HEK293 (cell line): Measurements from ENCODE around the gene CCNH.

DNA sequence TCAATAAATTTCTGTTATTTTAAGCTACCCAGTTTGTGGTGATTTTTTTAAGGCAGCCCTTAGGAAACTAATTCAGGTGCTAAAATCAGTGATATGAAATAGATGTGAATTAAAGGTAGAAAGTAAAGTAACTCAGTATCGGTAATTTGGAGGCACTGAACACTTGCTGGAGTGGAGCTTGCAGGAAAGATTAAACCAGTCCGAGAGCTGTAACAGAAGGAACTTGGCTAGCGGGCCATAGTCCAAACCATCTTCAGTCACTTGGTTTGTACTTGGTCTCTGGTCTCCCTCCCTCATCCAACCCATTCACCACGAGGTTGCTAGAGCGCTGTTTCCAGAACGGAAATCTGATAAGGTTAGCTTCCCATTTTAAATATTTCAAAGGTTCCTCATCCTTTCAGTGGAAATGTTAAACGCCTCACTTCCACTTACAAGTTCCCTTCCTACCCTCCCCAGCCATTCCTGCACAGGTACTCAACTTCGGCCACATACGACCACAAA, 925 bp downstream of the CCNH start:
- PRO-cap: bidirectional peak, plus-strand start at position 305 of the sequence, minus-strand start at position 281 of the sequence
- RRBS, 2 experiments: no CpG with 5 or more reads among the region's 9 CpGs

DNA sequence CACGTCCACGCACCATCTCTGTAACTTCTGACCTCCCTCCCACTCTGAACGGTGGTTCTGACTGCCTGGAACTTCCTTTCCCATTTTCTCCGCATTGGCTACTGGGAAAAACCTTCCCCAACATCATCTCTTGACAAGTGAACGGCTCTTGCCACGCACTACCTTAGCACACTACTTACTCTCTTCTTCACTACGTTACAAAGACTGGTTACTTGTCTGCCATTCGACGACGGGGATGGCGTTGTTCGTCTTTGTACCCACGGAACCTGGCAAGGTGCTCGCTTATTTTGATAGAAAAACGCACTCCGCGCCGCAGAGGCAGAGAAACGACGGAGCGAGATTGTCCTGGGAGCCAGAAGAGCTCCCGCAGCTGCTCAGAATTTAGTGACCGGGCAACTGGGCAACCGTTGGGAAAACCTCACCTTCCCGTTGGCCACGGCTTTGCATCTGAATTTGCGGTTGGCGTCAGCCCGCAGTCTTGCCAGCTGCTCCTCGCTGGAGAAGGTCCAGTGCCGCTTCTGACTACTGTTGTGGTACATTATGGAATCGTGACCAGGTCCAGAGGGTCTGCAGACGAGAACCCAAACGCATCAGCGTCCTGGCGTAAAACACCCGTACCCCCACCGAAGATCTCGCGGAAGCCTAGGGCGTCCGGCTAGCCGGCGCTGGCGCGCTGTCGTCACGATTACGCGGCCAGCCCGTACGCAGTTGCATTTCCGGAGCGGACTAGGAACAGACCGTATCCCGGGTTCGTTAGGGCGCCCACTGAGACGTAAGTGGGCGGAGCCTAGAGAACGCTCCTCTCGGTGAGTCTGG, at the start of gene CCNH:
CCNH (minus strand) TSS at position 675 of the 816 bp plus-strand sequence.
- PRO-cap: bidirectional peak, plus-strand start at position 211 of the sequence, minus-strand start at position 46 of the sequence; bidirectional peak, plus-strand start outside the sequence, minus-strand start at position 581 of the sequence
- RRBS, 2 experiments: under 1 to 1% methylated on average over 11 of the region's 62 CpGs

- PRO-cap: no peak
- RRBS, 2 experiments: no CpG with 5 or more reads among the region's 7 CpGs
Observed at GRCh38 chr5:88229419-88230184, 39.0 kb downstream of the TMEM161B start.

- PRO-cap: bidirectional peak, plus-strand start at chr5:88680293, minus-strand start at chr5:88680294; bidirectional peak, plus-strand start at chr5:88680629, minus-strand start at chr5:88680544
- RRBS, 2 experiments: 4 to 15% methylated on average over 30 to 31 of the region's 53 CpGs
Observed at GRCh38 chr5:88680042-88680853, 202.7 kb downstream of the MEF2C start.

GRCh38 chr5:88734956-88735569, 147.9 kb downstream of the MEF2C start:
- PRO-cap: no peak
- RRBS, 2 experiments: no CpG with 5 or more reads among the region's 8 CpGs

DNA sequence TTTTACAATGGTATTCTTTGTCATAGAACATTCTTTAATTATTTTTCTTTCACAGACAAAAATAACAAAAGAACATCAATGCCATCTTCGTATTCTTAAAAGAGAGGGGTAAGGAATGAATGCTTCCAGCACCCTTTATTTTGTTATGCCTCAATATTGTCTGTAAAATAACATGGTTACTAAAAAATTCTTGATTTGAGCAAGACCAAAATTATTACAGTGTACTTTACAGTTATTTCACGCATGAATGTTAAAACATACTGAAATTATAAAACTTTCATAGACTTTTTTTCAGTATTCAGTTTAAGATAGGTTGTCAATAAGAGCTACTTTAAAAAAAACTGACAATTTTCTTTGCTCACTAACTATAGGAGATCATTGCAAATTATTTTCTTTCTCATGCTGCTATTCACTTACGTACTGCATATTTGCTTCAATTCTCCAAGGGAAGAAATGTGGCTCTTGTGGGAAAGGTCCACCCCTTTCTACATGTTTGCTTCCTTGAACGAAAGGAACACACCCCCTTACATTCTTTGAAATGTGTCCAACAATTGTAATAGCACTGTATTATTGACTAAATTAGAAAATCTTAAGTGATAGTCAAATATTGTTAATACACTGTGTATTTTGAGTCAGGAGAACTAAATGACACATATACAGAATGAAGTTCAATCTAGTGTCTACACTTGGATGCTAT, 5.3 kb downstream of the MEF2C start:
- PRO-cap: no peak
- RRBS, 2 experiments: no CpG with 5 or more reads among the region's 4 CpGs

GRCh38 chr5:88887247-88887619, 4.2 kb upstream of the MEF2C start:
- PRO-cap: no peak
- RRBS, 2 experiments: no CpG with 5 or more reads among the region's 2 CpGs

GRCh38 chr5:89271358-89272018, 388.5 kb upstream of the MEF2C start:
- PRO-cap: no peak
- RRBS, 2 experiments: no CpG with 5 or more reads among the region's 3 CpGs

DNA sequence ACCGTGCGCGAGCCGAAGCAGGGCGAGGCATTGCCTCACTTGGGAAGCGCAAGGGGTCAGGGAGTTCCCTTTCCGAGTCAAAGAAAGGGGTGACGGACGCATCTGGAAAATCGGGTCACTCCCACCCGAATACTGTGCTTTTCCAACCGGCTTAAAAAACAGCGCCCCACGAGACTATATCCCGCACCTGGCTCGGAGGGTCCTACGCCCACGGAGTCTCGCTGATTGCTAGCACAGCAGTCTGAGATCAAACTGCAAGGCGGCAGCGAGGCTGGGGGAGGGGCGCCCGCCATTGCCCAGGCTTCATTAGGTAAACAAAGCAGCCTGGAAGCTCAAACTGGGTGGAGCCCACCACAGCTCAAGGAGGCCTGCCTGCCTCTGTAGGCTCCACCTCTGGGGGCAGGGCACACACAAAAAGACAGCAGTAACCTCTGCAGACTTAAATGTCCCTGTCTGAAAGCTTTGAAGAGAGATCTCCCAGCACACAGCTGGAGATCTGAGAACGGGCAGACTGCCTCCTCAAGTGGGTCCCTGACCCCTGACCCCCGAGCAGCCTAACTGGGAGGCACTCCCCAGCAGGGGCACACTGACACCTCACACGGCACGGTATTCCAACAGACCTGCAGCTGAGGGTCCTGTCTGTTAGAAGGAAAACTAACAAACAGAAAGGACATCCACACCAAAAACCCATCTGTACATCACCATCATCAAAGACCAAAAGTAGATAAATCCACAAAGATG, 336.0 kb downstream of the CETN3 start:
- PRO-cap: no peak
- RRBS, 2 experiments: no CpG with 5 or more reads among the region's 27 CpGs

DNA sequence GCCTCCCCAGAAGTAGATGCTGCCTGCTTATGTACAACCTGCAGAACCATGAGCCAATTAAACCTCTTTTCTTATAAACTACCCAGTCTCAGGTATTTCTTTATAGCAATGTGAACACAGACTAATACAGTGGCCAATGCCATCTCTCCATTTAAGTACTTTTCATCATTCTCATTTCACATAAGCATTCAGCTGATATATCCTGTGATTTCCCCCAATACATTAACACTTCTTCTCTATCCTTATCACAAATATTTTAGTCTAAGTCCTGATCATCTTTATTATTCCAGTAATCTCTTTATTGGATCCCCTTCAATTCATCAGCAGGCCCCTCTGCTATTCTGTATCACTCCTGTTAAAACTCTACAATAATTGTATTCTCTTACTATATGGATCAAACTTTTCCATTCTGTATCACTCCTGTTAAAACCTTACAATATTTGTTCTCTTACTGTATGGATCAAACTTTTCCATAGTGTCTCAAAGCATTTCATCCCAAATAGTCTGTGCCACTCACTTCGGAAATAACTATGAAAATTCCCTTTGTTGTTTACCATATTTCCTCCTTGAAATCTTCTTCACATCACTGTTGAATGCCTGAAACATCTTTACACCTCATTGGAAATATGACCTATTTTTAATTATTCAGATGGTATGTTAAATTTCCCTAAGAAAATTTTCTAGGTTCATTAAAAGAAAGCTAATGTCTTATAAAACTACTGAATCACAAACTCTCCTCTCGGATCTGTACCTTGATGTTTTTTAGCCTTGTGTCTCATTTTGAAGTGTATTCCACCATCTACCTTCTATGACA, 6.9 kb downstream of the LYSMD3 start:
- PRO-cap: no peak
- RRBS, 2 experiments: no CpG with 5 or more reads among the region's 2 CpGs

GRCh38 chr5:90917837-90918358, 359.3 kb downstream of the ADGRV1 start:
- PRO-cap: no peak
- RRBS, 2 experiments: no CpG with 5 or more reads among the region's 3 CpGs

DNA sequence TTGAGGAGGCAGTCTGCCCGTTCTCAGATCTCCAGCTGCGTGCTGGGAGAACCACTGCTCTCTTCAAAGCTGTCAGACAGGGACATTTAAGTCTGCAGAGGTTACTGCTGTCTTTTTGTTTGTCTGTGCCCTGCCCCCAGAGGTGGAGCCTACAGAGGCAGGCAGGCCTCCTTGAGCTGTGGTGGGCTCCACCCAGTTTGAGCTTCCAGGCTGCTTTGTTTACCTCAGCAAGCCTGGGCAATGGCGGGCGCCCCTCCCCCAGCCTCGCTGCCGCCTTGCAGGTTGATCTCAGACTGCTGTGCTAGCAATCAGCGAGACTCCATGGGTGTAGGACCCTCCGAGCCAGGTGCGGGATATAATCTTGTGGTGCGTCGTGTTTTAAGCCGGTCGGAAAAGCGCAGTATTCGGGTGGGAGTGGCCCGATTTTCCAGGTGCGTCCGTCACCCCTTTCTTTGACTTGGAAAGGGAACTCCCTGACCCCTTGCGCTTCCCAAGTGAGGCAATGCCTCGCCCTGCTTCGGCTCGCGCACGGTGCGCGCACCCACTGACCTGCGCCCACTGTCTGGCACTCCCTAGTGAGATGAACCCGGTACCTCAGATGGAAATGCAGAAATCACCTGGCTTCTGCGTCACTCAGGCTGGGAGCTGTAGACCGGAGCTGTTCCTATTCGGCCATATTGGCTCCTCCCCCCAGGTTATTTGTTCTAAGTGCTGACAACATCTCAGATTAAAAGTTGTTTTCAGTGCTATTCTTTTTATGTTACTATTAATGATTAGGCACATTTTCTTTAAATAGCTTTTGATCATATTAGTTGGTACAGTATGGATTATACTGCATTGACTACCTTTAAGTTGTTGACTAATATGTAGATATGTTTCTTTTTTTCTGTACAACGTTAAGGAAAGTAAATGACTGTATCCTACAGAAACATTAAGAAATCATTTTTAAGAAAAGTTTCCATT, 370.7 kb downstream of the ADGRV1 start:
- PRO-cap: unidirectional peak, minus-strand start at position 701 of the sequence
- RRBS, 2 experiments: no CpG with 5 or more reads among the region's 32 CpGs

DNA sequence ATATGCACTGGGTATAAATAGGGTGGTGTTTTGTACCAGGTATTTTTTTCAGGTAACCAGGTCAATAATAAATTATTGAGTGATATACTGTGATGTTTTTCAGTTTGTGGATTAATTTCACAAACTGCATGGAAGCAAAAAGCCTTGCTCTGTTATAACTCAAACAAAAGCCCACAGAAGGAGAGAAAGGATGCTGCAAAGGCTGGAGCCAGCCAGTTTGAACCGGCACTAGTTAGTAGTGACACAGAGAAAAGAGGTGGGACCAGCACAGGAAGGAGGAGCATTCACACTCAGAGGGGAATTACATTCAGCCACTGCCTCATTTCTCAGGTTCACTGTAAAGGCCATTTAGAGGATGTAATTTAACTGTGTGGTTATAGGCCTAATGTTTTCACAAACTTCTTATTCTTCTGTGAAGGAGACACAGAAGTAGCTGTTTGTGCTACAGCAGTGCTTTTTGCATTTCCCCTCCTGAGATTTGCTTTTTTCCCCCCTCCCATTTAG, 382.0 kb downstream of the ADGRV1 start:
- PRO-cap: no peak
- RRBS, 2 experiments: no CpG with 5 or more reads among the region's 1 CpG

DNA sequence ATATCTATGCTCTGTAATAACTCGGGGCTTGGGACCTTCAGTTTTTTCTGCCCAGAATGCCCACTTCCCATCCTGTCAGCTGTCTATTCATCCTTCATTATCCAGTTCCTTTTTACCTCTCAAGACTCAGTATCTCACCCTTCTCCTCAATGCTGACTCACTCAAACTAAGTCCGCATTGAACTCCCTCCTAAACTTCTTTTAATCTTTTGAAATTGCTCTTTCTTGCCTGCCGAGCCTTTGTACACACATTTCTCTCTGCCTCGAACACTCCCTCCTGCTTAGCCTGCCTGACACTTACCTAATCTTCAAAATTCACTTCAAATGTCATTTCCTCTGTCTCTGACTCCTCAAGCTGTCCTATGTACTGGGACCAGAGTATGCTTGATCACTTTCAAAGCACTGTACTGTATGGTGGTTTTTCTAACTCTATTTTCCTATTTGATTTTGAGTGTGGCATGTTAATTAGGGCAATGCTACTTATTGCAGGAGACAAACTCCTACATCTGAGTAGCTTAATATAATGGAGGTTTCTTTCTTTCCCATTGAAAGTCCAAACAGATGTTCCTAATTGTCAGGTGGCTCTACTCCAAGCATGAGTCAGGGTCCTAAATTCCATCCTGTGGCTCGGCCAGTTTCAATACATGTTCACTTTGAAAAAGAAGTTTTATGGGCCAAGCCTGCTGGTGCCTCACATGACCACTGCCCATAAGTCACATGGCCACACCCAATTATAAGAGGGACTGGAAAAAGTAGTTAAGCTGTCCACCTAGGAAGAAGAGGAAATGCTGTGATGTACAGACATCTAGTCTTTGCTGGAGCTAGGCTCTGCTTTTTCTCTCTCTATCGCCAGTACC, 170.6 kb downstream of the ARRDC3 start:
- PRO-cap: no peak
- RRBS, 2 experiments: no CpG with 5 or more reads among the region's 6 CpGs

- PRO-cap: no peak
- RRBS, 2 experiments: no CpG with 5 or more reads among the region's 2 CpGs
Observed at GRCh38 chr5:92641093-92641328, 942.0 kb upstream of the NR2F1 start.

- PRO-cap: no peak
- RRBS, 2 experiments: no CpG with 5 or more reads among the region's 8 CpGs
Observed at GRCh38 chr5:93078471-93079107, 504.4 kb upstream of the NR2F1 start.

GRCh38 chr5:93589690-93590368, 6.8 kb downstream of the NR2F1 start:
- PRO-cap: no peak
- RRBS, 2 experiments: no CpG with 5 or more reads among the region's 5 CpGs

DNA sequence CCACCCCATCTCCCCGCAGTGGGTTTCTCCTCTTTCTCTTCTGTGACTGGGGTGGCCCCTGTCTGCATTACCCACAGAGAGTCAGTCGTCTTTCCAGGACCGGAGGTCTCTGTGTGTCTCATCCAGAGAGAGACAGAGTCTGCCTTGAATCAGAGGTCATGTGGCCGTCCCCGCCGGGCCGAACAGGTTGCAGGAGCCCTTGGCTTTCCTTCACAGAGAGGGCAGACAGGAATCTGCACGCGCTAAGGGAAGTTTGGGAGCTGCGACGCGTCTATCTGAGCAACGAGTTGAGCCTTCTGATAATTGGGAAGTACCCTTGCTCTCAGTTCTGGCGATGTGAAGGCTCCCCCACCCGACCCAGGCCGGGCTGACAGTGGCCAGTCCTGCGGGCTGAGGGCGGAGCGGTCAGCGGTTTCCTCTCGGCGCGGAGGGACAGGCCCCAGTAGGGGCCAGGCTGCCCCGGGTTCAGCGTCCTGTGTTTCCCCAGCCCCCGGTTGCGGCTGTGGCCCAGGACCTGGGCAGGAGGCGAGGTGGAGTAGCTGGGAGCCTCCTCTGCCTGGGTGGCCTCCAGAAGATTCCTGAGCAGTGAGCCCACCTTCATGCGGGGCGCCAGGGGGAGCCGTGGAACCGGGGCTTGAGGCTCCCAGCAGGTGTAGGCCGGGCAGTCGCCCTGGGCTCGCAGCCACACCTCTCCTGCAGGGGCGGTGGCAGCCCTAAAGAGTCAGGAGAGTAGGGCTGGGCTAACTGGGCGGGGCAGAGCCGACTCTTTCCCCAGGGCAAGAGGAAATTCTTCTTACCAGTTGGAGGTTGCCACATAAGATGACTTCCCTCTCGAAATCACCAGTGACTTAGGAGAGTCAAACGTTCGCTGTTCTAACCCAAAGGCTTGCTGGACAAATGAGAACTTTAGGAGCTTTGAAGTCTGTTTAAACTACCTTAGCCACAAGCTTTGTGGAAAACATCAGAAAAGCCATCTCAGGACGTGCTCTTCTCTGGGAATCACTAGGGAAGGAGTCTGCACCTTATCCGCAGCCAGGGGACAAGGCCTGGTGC, 13.9 kb downstream of the NR2F1 start:
- PRO-cap: unidirectional peak, plus-strand start at position 224 of the sequence; unidirectional peak, plus-strand start at position 442 of the sequence; bidirectional peak, plus-strand start at position 794 of the sequence, minus-strand start at position 504 of the sequence
- RRBS, 2 experiments: 57 to 89% methylated on average over 5 to 8 of the region's 43 CpGs

DNA sequence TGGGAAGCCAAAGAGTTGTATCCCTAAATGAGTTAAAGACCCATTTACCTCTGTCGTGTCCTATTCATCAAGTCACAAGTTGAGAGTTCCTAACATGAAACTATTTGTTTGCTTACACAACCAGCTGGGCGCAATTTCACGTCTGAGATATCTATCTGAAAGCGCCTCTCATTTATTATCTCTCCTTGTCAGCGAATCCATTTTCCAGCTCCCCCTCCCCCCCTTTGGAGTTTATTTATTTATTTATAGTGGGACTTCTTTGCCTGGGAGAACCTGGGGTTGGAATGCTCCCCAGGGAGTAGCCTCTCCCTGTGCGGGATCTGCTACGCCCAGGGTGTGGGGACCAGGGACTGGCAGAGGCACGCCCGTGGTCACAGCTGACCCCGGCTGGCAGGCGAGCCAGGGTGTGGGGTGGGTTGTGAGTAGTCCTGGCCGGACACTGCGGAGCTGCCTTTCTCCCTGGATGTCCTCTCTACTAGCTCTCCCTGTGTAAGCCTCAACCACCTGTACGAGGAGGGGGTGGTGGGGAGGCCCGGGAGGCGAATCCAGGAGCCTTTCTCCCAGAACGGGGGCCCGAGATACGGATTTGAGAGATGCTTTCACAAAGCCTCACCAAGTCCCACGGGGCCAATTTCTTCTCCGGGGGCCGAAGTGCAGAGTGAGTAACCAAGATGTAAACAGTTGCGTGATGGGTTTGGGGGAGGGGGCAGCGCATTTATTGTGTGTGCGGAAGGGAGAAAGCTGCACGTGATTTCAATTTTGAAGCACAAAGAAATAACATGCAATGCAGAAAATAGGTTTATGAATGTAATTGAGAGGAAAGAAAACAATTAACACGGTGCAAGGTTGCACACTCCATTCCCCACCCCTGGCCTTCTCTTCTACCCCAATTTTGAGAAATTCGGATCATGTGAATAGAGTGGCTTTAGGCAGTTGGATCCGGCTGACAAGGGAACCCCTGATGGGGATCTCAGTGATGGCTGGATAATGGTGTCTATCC, 15.5 kb downstream of the NR2F1 start:
- PRO-cap: unidirectional peak, plus-strand start at position 332 of the sequence; unidirectional peak, plus-strand start at position 402 of the sequence; bidirectional peak, plus-strand start at position 718 of the sequence, minus-strand start at position 477 of the sequence
- RRBS, 2 experiments: 2 to 96% methylated on average over 3 to 10 of the region's 29 CpGs

DNA sequence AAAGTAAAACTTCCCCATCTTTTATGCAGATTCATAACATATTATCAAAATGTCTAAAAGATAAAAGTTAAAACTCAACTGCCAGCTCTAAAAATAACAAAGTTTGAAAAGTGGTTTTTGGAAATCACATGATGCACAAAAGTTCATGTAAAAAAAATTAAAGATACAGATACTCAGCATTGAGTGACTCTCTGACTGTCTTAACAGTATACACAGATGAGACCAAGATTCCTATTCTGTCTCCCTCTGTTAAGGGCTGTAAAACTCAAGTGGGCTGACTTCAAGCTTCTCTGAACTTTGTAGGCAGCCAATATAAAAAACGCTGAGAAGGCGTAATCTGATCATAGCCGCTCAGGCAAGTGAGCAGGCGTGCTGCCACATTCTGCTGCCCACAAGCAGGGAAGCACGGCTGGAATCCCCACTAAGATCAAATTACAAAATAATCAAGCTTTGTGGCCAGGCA, 64.3 kb downstream of the POU5F2 start:
- PRO-cap: no peak
- RRBS, 2 experiments: no CpG with 5 or more reads among the region's 5 CpGs